Liver (tissue), 9 donors: ENCODE data around the genes CDK5RAP1 and ACSS2.

- PRO-cap, 5 experiments = no peak in any of the 5 experiments
- RAMPAGE, long total RNA, 2 experiments = no peak in any of the 2 experiments
- RRBS = no CpG with 5 or more reads among the region's 13 CpGs
These were observed 36.1 kb downstream of the SUN5 start for GRCh38 chr20:32968163-32968479.

DNA sequence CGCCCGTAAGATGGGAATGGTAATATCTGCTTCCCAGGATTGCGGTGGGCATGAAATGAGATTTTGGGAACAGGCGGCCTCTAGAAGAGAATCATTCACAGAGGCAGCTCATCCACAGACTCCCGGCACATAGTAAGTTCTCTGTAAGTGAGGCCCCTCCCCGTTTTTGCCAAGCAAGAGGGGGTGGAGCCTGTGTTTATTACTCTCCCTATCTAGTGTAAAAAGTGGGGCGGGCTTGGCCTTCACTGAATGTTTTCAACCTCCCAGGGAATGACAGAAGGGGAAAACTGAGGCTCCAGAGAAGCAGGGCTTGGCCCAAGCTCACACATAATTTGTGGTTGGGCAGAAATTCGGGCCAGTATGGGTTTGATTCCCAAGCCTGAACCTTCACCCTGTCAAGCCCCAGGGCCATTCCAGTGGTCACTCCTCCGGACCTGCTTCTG lies 20.0 kb downstream of the SUN5 start:
- PRO-cap, 5 experiments = no peak in any of the 5 experiments
- RAMPAGE, long total RNA, 2 experiments = no peak in any of the 2 experiments
- RRBS = no CpG with 5 or more reads among the region's 9 CpGs

- PRO-cap, 5 experiments = no peak in any of the 5 experiments
- RAMPAGE, long total RNA, 2 experiments = no peak in any of the 2 experiments
- RRBS = no CpG with 5 or more reads among the region's 2 CpGs
These were observed 237 bp upstream of the BPIFA1 start for GRCh38 chr20:33235659-33235858.

DNA sequence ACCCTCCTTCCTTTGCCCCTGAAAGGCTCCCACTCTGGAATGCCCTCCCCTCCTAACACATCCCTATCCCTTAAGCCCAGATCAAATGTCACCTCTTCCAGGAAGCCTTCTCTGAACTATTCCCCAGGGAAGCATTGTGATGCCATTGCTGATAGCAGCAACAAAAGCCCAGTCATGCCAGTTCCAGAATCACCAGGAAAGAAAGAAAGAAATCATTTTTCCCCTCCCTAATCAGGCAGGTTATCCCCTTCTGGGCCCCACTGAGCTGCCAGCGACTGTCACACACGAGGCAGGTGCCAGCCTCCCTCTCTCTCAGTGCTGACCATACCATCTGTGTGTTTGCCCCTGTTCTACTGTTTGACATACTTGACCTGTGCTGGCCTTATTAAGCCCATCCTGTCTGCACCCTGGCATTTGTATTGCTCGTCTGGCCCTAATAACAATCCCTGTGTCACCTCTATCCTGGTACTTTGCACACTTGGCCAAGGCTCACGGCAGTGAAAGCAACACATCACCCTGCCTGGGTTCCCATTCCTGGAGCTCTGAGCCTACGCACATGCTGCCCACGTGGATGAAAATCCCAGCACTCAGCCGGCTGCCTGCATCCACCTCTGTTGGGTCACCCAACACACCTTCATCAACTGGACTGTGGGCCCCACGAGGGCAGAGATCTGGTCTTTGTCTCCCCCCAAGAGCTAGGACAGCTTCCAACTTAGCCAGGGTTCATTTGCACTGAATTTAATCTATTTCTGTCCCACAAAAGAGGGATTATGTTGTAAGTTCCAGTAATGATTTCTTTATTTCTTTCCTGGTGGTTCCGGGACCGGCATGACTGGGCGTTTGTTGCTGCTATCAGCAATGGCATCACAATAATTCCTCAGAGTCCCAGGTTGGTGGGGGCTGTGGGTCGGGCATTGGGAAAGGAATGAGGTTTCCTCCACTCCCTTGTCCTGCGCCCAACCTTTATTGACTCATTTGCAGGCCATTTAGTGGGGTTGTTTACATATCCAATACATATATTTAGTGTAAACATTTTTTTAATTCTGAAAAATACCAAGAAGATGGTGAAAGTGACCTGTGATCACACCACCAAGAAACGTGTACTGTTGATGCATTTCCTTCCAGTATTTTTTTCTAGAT lies 5.2 kb upstream of the BPIFB1 start:
- PRO-cap, 5 experiments = no peak in any of the 5 experiments
- RAMPAGE, long total RNA, 2 experiments = no peak in any of the 2 experiments
- RRBS = no CpG with 5 or more reads among the region's 14 CpGs

DNA sequence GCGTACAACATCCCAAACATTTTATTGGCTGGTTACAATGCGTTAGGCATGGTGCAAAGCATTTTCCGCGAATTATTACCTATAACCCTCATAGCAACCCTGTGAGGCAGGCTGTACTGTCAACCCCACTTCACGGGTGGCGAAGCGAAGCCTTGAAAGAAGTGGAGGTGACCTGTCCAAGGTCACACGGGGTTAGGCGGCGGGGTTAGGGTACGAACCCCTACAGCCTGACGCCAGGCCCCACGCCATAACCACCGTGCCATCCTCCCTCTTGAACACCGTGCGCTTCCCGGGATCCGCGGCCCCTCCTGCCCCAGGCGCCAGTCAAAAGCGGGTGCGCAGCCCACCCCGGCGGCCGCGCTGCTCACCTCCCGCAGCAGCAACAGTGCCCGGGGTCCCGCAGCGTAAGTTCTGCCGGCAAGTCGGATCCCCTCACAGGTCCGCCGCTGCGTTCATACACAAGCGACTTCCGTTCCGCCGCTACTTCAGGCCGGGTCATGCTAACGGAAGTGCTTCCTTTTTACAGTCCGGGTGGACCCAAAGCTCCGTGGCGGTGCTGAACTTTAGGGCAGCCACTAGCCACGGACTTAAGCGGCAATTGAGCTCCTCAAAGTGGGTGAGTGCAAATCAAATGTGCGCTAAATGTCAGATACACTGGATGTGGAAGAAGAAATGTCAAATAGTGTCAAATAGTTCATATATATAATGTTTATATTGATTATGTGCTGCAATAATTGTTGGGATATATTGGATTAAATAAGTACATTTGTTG lies at the start of gene CDK5RAP1:
CDK5RAP1 (minus strand) TSS at position 460 of the 772 bp plus-strand sequence.
- PRO-cap, 5 experiments = peak in 4 of 5 experiments; most common plus-strand start position 523 of the sequence (in 2); most common minus-strand start position 413 of the sequence (in 1)
- RAMPAGE, long total RNA, 2 experiments = start-site peak on the plus strand in 1 of 2 experiments, centred at position 545 of the sequence, 14 reads per replicate; start-site peak on the minus strand in 1 of 2 experiments, centred at position 445 of the sequence, 28 reads per replicate
- RRBS = 1% methylated on average over 22 of the region's 47 CpGs

- PRO-cap, 5 experiments = no peak in any of the 5 experiments
- RAMPAGE, long total RNA, 2 experiments = no peak in any of the 2 experiments
- RRBS = 2% methylated on average over 23 of the region's 41 CpGs
These were observed 572 bp downstream of the SNTA1 start for GRCh38 chr20:33442905-33443476.

DNA sequence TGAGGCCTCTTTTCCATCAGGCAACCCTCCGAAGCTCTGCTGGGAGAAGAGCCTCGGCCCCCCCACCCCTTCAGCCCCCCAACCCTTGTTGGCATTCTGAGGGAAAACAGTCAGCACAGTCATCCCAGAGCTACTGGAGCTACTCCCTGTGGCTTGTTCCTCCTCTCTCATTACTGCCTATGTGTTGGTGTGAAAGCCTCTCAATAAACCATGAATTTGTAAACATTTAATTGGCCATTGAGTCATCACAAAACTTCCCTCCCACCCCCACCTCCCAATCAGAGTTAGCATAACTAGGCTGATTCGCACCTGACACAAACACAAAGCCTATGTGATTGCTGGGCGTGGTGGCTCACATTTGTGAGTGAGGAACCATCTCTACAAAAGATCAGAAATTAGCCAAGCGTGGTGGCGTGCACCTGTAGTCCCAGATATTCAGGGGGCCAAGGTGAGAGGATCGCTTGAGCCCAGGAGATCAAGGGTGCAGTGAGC lies 17.1 kb upstream of the SNTA1 start:
- PRO-cap, 5 experiments = no peak in any of the 5 experiments
- RAMPAGE, long total RNA, 2 experiments = no peak in any of the 2 experiments
- RRBS = no CpG with 5 or more reads among the region's 7 CpGs

GRCh38 chr20:33653987-33654879 lies 7.9 kb upstream of the C20orf144 start:
- PRO-cap, 5 experiments = peak in 1 of 5 experiments; most common minus-strand start chr20:33654214 (in 1)
- RAMPAGE, long total RNA, 2 experiments = no peak in any of the 2 experiments
- RRBS = no CpG with 5 or more reads among the region's 19 CpGs

DNA sequence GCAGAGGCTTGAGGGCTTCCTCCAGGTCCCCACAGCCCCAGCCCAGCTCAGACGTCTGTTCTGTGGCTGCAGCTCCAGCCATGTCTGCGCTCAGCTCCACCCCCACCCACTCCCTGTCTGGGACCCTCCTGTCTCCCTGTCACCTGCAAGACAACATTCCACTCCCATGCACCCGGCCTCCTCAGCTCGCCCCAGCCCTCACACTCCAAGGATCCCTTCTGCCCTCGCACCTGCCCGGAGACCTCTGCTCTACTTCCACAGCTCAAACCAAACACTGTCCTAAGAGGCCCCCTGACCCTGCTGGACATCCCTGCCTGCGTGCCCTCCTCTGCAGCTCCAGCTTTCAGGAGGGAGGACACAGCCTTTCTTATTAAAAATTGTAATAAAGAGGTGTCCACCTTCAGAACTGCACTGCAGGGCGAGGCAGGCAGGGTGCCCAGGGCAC lies 7.2 kb upstream of the C20orf144 start:
- PRO-cap, 5 experiments = no peak in any of the 5 experiments
- RAMPAGE, long total RNA, 2 experiments = no peak in any of the 2 experiments
- RRBS = 54% methylated on average over 4 of the region's 8 CpGs

- PRO-cap, 5 experiments = no peak in any of the 5 experiments
- RAMPAGE, long total RNA, 2 experiments = no peak in any of the 2 experiments
- RRBS = 62% methylated on average over 3 of the region's 18 CpGs
These were observed 18.1 kb upstream of the CHMP4B start for GRCh38 chr20:33792923-33793598.

DNA sequence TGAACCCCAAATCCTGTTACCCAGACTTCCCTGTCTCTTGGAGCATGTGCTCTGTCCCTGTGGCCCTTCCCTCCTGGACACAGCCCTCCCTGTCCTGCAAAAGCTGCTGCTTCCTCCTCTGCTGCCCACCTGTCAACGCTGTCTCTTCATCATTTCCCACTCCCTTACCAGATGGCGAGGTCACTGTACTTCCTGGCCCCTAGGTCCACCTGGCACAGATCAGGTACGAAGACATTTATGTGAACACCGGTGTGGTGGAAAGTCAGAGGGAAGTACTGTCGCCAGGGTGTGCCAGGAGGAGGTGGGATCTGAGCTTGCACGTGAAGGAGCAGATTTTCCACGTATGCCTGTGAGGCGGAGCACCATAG lies 46.4 kb downstream of the CHMP4B start:
- PRO-cap, 5 experiments = no peak in any of the 5 experiments
- RAMPAGE, long total RNA, 2 experiments = no peak in any of the 2 experiments
- RRBS = no CpG with 5 or more reads among the region's 8 CpGs

GRCh38 chr20:33857959-33858294 lies 46.8 kb downstream of the CHMP4B start:
- PRO-cap, 5 experiments = no peak in any of the 5 experiments
- RAMPAGE, long total RNA, 2 experiments = no peak in any of the 2 experiments
- RRBS = no CpG with 5 or more reads among the region's 2 CpGs

DNA sequence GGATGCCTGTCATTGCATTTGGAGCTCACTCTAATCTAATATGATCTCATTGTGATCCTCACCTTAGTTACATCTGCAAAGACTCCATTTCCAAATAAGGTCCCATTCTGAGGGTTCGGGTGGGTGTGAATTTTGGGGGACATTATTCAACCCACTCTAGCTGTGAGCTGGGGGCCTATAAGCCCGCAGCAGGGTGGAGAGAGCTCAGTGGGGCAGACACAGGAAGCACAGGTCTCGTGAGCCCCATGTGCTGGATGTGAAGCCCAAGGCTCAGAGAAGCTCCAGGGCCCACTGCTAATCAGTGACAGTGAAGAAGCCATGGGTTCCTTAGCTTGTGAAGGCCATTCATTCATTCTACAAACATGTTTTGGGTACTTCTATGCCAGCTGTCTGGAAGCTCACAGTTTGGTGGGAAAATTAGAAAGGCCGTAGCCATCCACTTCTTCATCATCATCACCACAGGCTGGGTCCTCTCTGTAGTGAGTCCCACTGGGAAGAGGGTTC lies 47.5 kb downstream of the CHMP4B start:
- PRO-cap, 5 experiments = no peak in any of the 5 experiments
- RAMPAGE, long total RNA, 2 experiments = no peak in any of the 2 experiments
- RRBS = no CpG with 5 or more reads among the region's 4 CpGs

DNA sequence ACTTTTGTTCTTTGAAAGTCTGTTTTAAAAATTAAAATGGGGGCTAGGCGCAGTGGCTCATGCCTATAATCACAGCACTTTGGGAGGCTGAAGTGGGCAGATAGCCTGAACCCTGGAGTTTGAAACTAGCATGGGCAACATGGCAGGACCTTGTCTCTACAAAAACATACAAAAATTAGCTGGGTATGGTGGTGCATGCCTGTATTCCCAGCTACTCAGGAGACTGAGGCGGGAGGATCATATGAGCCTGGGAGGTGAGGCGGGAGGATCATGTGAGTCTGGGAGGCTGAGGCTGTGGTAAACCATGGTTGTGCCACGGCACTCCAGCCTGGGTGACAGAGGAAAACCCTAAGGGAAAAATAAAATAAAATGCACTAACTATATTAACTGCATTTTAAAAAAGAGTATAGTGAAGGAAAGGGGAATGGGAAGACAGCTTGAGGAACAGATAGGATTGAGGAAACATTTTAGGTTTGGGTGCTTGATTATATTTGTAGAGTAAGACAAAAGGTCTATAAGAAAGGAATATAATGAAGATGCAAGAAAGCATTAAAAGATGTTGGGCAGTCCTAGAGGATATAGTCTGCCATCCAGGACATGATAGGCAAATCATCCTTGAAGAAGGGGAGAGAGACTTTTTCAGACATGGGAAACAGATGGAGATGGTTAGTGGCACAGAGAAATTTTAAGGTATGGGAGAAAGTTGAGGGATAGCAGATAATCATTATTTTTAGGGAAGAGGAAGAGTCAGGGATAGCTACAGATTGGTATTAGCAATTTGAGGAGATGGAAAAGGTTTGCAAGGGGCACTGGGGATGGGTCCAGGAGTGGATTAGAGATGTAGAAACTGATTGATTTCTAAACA lies 71.1 kb downstream of the ITCH start:
- PRO-cap, 5 experiments = no peak in any of the 5 experiments
- RAMPAGE, long total RNA, 2 experiments = no peak in any of the 2 experiments
- RRBS = no CpG with 5 or more reads among the region's 4 CpGs

- PRO-cap, 5 experiments = peak in 1 of 5 experiments; most common plus-strand start chr20:34526270 (in 1)
- RAMPAGE, long total RNA, 2 experiments = no peak in any of the 2 experiments
- RRBS = no CpG with 5 or more reads among the region's 16 CpGs
These were observed 9.8 kb downstream of the DYNLRB1 start for GRCh38 chr20:34525750-34526598.

- PRO-cap, 5 experiments = no peak in any of the 5 experiments
- RAMPAGE, long total RNA, 2 experiments = no peak in any of the 2 experiments
- RRBS = no CpG with 5 or more reads among the region's 10 CpGs
These were observed 15.0 kb upstream of the MAP1LC3A start for GRCh38 chr20:34543409-34543957.

GRCh38 chr20:34876510-34877102 lies at the start of gene ACSS2:
ACSS2 (plus strand) TSS chr20:34876612.
- PRO-cap, 5 experiments = peak in 5 of 5 experiments; most common plus-strand start chr20:34876614 (in 5)
- RAMPAGE, long total RNA, 2 experiments = start-site peak on the plus strand in 1 of 2 experiments, at chr20:34876608-34876648 at its widest, 223 reads per replicate
- RRBS = under 1% methylated on average over 23 of the region's 52 CpGs

DNA sequence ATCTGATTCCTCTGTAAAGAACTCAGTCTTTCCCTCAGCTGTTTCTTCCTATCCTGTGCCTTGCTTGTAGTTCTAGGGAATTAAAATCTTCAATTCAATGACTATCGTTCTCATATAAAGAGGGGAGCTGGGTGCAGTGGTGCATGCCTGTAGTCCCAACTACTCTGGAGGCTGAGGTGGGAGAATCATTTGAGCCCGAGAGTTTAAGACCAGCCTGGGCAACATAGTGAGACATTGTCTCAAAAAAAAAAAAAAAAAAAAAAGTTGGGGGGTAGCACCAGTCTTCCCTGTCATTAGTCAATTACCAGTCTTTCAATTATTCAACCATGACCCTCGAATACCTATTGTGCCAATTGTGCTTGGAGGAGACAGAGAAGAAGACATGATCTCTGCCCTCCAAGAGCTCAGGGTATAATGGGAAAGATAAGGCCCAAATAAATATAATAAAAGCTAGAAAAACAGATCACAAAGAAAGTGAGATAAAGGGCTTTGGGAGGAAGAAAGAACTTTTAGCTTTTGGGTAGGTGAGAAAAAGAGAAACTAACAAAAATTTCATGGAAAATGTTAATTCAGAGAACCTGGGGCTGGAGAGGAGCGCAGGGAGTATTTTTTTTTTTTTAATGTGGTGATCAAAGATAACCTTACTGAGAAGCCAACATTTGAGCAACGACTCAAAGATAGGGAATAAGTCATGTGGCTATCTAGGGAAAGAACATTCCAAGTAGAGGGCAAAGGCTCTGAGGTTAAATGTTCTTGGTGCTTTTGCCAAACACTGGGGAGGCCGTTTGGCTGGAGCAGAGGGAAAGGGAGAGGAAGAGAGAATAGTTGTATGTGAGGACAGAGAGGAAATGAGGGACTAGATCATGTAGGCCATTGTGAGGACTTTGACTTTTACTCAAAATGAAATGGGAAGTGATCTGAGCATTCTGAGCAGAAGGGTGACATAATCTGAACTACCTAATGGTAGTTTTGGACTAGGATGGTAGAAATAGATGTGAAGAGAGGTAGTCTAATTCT lies 27.5 kb downstream of the ACSS2 start:
- PRO-cap, 5 experiments = no peak in any of the 5 experiments
- RAMPAGE, long total RNA, 2 experiments = no peak in any of the 2 experiments
- RRBS = no CpG with 5 or more reads among the region's 6 CpGs

DNA sequence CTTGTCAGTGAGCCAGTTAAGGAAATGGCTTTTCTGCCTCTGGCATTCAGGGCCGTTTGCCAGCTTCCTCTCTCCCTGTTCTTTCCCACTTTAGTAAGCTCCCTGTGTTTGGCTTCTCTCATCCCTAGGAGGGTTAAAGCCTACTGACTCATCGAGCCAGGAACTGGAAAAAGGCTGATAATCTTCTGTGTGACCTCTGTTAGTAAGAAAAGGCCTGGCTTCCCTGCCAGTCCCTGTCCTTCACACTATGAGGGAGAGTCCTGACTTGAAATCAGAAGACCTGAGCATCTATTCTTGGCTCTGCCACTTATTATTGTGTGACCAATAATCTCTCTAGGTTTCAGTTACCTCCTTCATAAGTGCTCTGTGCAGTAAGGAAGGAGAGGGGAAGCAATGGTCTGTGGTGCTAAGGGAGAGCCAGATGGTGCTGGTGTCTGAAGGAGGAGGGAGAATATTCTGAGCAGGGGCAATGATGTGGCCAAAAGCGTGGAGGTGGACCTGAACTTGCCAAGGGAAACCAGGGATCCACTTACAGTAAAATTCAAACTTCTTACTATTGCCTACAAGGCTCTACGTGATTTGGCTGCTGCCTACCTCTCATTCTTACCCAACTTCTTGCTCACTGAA lies 31.4 kb downstream of the ACSS2 start:
- PRO-cap, 5 experiments = no peak in any of the 5 experiments
- RAMPAGE, long total RNA, 2 experiments = no peak in any of the 2 experiments
- RRBS = no CpG with 5 or more reads among the region's 4 CpGs

GRCh38 chr20:34977149-34978358 lies 21.9 kb downstream of the MYH7B start:
- PRO-cap, 5 experiments = no peak in any of the 5 experiments
- RAMPAGE, long total RNA, 2 experiments = no peak in any of the 2 experiments
- RRBS = no CpG with 5 or more reads among the region's 21 CpGs